Parotid gland (tissue), 1 donor: Measurements from ENCODE around the genes LRFN5, FSCB and RPS29.

DNA sequence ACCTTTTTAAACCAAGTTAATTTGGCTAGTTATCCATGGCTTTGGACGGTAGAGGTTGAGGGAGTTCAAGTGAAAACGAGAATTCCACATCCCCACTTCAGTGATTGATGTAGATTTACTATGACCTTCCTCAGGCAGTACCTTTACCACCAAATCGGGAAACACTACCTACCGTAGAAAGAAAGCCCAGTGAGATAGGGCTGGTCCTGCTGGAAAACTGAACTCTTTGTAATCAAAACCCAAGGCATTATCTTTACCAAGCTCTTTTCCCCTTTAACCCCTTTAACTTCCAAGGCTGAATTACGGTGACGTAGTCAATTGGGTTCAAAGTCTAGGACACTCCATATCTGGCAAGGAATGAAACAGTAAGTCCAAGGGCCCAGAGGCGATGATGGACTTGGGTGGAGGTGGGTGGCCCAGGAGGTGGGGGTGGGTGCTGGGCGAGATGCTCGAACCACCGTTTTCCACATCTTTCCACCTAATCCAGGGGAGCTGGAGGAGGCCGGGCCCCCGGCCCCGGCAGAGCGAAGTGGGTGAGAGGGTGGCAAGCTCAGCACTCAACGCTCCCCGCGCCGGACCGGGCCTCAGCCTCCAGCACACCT, 603 bp downstream of the SEC23A start:
- PRO-cap: unidirectional peak, plus-strand start at position 317 of the sequence

GRCh38 chr14:39177789-39178086, 2.7 kb downstream of the PNN start:
- PRO-cap: no peak

DNA sequence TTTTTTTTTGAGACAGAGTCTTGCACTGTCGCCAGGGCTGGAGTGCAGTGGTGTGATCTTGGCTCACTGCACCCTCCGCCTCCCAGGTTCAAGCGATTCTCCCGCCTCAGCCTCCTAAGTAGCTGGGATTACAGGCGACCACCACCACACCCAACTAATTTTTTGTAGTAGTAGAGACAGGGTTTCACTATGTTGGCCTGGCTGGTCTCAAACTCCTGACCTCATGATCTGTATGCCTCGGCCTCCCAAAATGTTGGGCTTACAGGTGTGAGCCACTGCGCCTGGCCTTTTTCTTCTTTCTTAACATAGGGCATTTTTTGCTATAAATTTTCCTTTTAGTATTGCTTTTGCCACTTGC, 21.1 kb downstream of the FBXO33 start:
- PRO-cap: no peak

DNA sequence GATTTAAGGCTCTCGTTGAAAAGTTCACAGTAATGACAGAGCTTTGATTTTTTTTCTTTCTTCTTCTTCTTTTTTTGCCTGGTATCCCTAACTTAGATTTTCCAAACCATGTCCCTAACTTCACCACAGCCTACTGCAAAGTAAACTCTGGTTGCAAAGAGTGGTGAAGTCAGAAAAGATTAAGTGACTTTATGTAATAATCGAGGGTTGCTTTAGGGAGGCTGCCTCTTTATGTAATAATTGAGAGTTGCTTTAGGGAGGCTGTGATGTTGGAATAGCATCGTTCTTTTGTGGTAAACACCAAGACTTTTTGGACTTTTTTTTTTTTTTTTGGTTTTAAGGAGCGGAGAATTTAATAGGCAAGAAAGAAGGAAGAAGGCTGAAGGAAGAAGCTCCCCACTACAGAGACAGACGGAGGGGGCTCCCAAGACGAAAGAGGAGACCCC, 937 bp upstream of the FBXO33 start:
- PRO-cap: no peak

DNA sequence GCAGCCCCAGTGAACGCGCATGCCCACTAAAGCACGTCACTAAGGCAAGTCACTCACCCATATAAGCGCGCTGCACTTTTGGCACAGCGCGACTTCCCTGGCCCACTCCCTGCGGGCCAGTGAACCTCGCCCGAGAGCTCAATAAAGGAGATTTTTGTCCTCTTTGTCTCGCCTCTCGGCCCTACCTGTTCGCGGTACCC, 8.9 kb upstream of the LRFN5 start:
- PRO-cap: no peak

DNA sequence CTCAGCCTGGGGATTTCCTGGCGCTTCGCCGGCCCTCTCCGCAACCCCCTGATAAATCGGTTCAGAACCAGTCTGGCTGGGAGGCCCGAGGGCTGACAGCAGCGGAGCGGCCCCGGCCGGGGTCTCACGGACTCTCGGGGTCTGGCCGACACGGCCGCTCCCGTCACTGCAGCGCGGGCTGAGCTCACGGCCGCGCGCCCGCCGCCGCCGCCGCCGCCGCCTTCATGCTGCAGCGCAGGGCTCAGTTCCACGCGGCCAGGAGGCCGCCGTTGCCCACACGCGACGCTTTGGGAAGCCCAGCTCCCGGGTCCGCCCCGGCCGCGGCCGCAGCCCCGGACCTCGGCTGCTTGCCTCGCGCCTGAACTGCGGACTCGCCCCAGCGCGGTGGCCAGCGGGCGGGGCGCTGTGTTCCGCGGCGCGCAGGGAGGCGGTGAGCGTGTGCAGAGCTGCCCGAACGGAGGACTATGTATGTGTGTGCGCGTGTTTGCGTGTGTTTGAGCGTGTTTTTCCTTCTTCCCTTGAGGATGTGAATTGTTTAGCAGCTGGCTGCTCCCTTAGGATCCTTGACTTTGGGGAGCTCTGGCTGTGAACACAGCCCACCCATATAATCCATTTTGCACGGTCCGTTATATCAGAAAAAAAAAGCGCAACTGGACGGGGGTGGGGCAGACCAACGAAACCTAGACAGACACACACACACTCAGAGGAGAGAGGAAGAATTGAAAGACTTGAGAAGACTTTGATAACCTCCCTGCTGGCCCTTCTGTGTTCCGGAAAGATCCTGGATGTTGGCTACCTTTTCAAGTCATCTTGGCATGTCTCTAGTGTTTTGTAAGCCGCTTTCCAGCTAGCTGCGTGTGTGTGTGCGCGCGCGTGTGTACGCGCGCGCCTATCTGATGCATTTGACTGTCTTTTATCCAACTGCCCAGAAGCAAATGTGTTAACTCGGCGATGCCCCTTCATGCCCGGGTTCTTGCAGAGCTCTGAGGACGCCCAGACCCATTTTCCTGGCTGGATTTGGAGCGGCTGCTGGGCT, at the start of gene LRFN5:
Gene LRFN5 (plus strand): TSS at position 207 of the 1,036 bp plus-strand sequence.
- PRO-cap: unidirectional peak, plus-strand start at position 64 of the sequence

- PRO-cap: no peak
These were observed 1136.5 kb downstream of the FSCB start for GRCh38 chr14:43370424-43371111.

- PRO-cap: no peak
These were observed at the start of gene FSCB for GRCh38 chr14:44506995-44507592. Gene FSCB, minus strand, starts transcription at chr14:44507283.

DNA sequence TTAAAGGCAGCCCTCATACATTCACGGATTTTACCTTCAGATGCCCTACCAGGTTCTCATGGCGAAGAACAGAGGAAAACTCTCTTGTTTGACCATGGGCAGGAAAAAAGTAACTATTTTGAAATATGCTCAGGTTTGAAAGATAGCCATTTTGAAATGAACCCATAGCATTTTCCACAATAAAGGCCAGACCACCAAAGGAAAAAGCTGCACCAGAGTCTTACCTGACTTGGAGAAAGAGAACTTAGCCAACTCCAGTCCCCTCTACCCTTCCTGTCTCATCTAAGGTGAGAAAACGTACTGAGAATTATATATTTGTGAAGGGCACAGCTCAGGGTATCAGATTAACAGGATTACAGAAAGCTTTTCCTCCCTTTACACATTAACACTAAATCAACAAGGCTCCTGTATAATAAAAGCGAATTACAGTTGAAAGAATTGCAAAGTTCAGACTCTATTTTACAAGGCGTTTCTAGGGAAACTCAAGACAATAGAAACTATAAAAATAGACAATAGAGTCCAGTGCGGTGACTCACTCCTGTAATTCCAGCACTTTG, 82.6 kb upstream of the RPL10L start:
- PRO-cap: no peak

DNA sequence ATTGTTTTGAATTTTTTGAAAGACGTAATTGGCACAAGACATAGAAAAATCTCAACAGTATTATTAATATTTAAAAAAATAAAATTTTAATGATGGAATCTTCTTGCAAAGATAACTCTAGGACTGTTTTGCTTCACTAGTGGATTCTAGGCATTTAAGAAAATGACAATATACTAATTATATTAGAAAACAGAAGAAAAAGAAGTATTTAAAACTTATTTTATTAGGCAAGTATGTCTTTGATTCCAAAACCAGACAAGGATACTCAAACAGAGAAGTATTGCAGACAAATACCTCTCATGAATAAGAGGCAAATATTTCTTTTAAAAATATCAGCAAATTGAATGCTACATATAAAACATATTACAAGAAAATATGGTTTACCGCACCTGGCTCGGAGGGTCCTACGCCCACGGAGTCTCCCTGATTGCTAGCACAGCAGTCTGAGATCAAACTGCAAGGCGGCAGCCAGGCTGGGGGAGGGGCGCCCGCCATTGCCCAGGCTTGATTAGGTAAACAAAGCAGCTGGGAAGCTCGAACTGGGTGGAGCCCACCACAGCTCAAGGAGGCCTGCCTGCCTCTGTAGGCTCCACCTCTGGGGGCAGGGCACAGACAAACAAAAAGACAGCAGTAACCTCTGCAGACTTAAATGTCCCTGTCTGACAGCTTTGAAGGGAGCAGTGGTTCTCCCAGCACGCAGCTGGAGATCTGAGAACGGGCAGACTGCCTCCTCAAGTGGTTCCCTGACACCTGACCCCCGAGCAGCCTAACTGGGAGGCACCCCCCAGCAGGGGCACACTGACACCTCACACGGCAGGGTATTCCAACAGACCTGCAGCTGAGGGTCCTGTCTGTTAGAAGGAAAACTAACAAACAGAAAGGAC, 119.4 kb upstream of the MDGA2 start:
- PRO-cap: no peak

DNA sequence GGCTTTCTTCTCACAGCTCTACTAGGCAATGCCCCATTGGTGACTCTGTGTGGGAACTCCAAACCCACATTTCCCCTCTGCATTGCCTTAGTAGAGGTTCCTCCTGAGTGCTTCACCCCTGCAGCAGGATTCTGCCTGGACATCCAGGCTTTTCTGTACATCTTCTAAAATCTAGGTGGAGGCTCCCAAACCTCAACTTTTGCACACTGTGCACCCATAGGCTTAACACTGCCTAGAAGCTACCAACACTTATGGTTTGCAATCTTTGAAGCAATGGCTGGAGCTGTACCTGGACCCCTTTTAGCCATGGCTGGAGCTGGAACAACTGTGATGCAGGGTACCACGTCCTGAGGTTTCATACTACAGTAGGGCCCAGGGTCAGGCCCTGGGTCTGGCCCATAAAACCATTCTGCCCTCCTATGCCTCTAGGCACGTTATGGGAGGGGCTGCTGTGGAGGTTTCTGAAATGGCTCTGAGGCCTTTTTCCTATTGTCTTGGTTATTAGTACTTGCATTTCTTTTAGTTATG, 851.8 kb downstream of the RPS29 start:
- PRO-cap: no peak

DNA sequence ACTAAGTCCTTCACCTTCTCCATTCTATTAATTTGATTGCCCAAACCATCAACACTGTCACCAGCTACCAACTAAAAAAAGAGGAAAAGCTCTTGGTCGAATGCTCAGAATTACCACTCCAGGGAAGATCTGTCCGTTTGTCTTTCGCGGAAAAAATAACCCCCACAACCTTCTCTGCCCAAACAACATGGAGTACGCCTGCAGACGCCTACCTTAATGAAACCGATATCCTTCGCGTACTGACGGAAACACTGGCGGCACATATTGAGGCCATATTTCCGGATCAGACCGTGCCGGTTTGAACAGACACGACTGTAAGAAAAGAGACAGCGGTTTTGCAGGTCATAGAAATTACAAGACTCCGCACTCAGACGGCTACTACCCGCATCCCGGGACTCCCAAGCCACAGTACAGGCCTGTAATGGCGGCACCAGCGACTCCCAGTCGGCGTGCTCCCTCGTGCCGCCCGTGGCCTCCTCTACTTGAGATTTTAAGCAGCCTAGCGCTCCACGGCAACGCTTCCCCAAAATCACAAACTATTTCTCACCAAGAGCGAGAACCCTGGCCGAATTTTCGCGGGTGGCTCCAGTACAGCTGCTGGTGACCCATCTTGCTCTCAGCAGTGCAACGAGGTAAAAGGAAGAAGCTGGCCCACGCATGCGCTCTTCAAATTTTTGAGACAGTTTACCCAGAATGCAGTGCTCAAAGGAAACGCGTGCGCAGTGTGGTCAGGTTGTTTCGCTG, at the start of gene RPS29:
Gene RPS29 (minus strand): TSS at position 643 of the 744 bp plus-strand sequence.
- PRO-cap: bidirectional peak, plus-strand start outside the sequence, minus-strand start at position 639 of the sequence

- PRO-cap: bidirectional peak, plus-strand start at chr14:49586559, minus-strand start at chr14:49586376
These were observed 354 bp upstream of the RPS29 start for GRCh38 chr14:49586482-49586985.

GRCh38 chr14:49622065-49623322, 1.9 kb downstream of the MGAT2 start:
- PRO-cap: no peak

DNA sequence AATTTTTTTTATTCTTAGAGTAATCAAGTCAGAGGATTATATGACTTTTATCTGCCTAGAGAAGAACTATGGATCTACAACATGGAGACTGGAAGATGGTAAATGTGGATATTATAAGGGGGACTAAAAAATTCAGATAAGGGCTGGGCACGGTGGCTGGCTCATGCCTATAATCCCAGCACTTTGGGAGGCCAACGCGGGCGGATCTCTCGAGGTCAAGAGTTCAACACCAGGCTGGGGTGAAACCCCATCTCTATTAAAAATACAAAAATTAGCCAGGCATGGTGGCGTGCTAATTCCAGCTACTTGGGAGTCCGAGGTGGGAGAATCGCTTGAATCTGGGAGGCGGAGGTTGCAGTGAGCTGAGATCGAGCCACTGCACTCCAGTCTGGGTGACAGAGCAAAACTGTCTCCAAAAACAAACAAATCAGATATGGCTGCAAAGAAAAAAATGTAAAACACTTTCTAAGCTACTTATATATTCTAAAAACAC, 3.7 kb downstream of the KLHDC2 start:
- PRO-cap: no peak

DNA sequence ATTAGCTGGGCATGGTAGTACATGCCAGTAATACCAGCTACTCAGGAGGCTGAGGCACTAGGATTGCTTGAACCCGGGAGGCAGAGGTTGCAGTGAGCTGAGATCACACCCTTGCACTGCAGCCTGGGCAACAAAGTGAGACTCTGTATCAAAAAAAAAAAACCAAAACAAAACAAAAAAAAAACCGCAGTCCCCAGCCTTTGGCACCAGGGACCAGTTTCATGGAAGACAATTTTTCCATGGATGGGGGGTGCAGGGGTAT, 8.7 kb downstream of the NEMF start:
- PRO-cap: no peak

GRCh38 chr14:49894272-49894729, 1.4 kb downstream of the ARF6 start:
- PRO-cap: no peak

GRCh38 chr14:49897861-49898382, 5.0 kb downstream of the ARF6 start:
- PRO-cap: no peak

DNA sequence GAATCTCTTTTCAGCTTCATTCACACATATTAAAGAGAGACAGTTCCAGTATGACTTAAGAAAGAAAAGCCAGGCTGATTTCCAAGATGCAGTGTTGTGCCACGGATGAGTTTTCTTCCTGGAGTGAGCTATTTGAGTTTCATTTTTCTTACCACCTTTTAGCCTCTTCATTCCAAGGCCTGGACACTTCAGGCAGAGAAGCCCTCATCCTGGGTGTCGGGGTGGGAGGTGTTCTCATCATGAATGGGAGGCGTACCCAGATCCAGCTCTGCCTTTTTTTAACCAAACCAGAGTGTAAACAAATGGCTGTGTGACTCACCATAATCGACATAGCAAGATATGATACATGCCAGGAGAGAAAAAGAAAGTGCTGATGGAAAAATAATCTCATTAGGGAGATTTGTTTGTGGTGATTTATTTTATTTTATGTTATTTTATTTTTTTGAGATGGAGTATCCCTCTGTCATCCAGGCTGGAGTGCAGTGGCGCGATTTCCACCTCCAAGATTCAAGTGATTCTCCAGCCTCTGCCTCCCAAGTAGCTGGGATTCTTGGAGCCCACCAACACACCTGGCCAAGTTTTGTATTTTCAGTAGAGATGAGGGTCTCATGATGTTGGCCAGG, 80.0 kb downstream of the ARF6 start:
- PRO-cap: no peak

DNA sequence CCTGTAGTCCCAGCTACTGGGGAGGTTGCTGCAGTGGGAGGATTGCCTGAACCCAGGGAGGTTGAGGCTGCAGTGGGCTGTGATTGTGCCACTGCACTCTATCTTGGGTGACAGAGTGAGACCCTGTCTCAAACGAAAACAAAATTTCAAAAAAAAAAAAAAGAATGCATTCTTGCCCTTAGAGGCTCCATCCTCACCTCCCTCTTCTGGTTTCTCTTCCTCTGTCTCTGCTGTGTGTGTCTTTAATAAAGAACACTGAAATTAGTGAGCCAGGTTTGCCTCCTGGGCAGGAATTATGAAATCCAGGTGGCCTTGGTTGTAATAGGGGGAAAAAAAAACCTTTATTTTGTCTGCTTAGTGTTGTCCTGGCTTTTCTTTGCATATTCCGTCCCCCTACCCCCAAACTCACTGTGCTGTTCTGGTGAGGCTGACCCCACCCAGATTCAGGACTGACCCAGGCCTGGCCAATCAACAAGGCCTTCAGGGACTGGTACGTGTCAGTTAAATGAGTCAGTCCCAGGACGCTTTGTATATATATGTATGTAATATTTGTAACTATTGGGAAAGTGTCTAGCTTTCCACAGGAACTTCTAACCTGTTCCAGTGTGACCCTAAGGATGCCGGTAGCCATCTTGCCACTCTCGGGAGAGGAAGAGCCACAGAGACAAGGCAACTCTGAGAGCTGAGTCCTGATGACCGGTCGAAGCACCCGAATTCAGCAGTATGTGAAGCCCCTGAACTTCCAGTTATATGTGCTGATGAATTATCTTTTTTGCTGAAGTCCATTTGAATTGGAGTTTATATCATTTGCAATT, 107.5 kb downstream of the VCPKMT start:
- PRO-cap: no peak